ENCODE measurements around the genes OR13H1, PABIR3, SMIM10, CT45A3 and CT45A6.

DNA sequence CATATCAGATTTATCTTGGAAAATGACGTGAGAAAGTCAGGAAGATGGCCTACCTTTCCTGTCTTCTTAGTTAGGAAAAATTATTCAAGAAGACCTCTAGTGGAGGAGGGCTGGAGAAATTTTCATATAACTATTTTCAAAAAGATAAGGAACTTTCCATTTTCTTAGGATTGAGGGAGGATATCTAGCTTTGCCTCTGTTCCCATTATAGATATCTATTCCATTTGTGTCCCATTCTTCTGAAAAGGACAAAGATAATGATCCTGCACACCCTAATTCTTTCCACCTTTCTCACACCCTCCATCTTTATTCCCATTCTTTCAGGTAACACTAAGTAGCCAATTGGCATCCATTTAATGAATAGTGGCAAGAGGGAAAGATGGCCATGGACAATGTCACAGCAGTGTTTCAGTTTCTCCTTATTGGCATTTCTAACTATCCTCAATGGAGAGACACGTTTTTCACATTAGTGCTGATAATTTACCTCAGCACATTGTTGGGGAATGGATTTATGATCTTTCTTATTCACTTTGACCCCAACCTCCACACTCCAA lies at the start of gene OR13H1:
TSS of gene OR13H1 (plus strand) at position 380 of the 554 bp plus-strand sequence.
- PRO-cap, 3 experiments: no peak in any of the 3 experiments
- RAMPAGE, long total RNA, 4 experiments: no peak in any of the 4 experiments
- RRBS: no CpG with 5 or more reads among the region's 2 CpGs

DNA sequence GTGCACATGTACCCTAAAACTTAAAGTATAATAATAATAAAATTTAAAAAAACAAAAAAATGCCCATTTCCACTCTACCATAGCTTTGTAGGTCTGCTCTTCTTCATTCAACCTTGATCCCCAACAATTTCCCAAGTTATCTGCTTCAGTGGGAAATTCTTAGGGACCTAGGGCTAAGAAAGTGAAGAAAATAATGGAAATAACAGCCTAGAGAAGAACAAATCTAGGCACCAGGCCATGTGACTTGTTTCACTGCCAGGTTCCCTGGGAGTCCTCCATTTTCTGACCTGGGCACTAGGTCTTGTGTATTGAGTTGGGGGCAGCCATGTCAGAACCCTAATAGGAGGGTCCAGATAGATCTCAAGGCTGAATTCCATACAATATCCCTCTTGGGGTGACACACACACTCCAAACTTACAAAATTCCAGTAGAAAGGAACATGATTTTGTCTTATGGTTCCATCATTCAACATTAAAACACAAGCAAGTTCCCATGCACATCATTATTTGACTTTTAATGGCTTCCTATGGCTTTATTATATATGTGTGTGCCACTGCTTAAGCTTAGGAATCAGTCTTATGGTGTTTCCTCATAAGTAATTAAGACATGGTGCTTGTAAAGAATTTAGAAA lies 194.6 kb upstream of the STK26 start:
- PRO-cap, 3 experiments: no peak in any of the 3 experiments
- RAMPAGE, long total RNA, 4 experiments: no peak in any of the 4 experiments

GRCh38 chrX:132411003-132411507 lies 77.8 kb downstream of the MBNL3 start:
- PRO-cap, 3 experiments: no peak in any of the 3 experiments
- RAMPAGE, long total RNA, 4 experiments: no peak in any of the 4 experiments
- RRBS: no CpG with 5 or more reads among the region's 4 CpGs

- PRO-cap, 3 experiments: no peak in any of the 3 experiments
- RAMPAGE, long total RNA, 4 experiments: no peak in any of the 4 experiments
- RRBS: 53% methylated on average over 4 of the region's 10 CpGs
Measured at GRCh38 chrX:133307826-133308383, 89.8 kb upstream of the TFDP3 start.

DNA sequence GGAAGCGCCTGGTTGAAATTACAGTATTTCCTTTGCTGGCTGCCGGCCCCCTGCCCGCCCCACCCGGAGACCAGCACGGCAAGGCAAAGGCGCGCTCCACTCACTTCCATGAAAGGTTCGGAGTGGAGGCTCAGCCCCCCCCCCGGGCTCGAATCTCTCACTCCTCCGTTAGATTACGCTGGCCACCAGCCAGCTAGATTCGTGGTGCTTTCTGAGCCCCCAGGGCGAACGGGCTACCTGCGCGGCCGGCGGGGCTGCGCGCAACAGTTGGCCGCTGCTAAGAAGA lies 1.8 kb downstream of the GPC4 start:
- PRO-cap, 3 experiments: peak in 1 of 3 experiments; most common plus-strand start position 109 of the sequence (in 1)
- RAMPAGE, long total RNA, 4 experiments: no peak in any of the 4 experiments
- RRBS: 18% methylated on average over 17 of the region's 22 CpGs

GRCh38 chrX:133414097-133414791 lies 1.0 kb downstream of the GPC4 start:
- PRO-cap, 3 experiments: no peak in any of the 3 experiments
- RAMPAGE, long total RNA, 4 experiments: no peak in any of the 4 experiments
- RRBS: 26% methylated on average over 40 of the region's 53 CpGs

- PRO-cap, 3 experiments: no peak in any of the 3 experiments
- RAMPAGE, long total RNA, 4 experiments: no peak in any of the 4 experiments
- RRBS: no CpG with 5 or more reads among the region's 3 CpGs
Measured at GRCh38 chrX:133677138-133677361, 261.8 kb upstream of the GPC4 start.

- PRO-cap, 3 experiments: no peak in any of the 3 experiments
- RAMPAGE, long total RNA, 4 experiments: no peak in any of the 4 experiments
- RRBS: 15% methylated on average over 23 of the region's 62 CpGs
Measured at GRCh38 chrX:134171528-134172331, 65.3 kb upstream of the CCDC160 start.

GRCh38 chrX:134172332-134173071 lies 64.5 kb upstream of the CCDC160 start:
- PRO-cap, 3 experiments: no peak in any of the 3 experiments
- RAMPAGE, long total RNA, 4 experiments: no peak in any of the 4 experiments
- RRBS: 31% methylated on average over 13 of the region's 57 CpGs

GRCh38 chrX:134542366-134543053 lies 82.5 kb downstream of the HPRT1 start:
- PRO-cap, 3 experiments: no peak in any of the 3 experiments
- RAMPAGE, long total RNA, 4 experiments: no peak in any of the 4 experiments
- RRBS: no CpG with 5 or more reads among the region's 5 CpGs

DNA sequence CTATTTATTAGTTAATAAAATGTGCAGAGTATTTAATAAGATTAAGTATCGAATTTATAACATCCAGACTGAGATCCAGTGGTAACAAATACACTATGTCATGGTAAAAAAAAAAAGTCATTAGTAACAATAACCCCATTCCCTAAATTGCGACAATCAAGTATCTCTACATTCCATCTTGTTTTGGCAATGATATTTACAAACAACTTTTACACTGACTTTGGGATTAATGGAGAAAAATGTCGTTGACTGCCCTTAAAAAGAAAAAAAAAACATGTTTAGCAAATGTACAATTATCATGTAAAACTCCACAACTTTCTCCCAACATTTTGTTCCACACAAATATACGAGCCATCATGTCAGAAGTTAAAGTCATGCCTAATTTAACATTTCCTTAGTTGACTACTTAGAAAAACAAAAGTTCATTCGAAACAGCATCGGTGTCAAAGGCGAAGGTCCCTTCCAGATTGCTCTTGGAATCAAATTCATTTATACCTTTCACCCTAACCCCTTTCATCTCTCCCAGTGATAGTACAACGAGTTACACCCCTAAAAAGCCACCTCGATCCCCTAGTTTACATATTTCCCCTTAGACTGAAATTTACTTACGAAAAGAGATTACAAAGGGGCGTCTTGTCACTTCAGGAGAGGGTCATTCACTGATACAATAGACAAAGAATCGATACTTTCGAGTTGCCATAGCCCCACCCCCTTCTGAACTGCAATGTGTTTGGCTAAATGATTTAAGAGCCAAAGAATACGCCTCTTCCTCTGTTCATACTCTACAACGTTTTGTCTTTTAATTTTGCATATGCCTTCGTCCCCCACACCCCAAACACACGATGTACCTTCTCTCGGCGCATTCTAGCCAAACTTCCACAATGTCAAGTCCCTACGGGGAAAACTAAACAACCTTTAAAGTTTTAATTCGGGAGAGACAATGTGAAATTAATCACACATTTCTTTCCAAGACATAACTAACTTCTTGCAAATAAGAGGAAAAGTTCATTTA lies 88.2 kb downstream of the HPRT1 start:
- PRO-cap, 3 experiments: peak in 3 of 3 experiments; most common plus-strand start position 810 of the sequence (in 3); most common minus-strand start position 661 of the sequence (in 2)
- RAMPAGE, long total RNA, 4 experiments: start-site peak on the minus strand in 1 of 4 experiments, centred at position 893 of the sequence, 6 reads per replicate
- RRBS: no CpG with 5 or more reads among the region's 21 CpGs

GRCh38 chrX:134770668-134771686 lies 26.0 kb downstream of the PABIR2 start:
- PRO-cap, 3 experiments: no peak in any of the 3 experiments
- RAMPAGE, long total RNA, 4 experiments: start-site peak on the minus strand in 2 of 4 experiments, at chrX:134770875-134771511 at its widest, 5 to 18 reads per replicate
- RRBS: no CpG with 5 or more reads among the region's 9 CpGs

DNA sequence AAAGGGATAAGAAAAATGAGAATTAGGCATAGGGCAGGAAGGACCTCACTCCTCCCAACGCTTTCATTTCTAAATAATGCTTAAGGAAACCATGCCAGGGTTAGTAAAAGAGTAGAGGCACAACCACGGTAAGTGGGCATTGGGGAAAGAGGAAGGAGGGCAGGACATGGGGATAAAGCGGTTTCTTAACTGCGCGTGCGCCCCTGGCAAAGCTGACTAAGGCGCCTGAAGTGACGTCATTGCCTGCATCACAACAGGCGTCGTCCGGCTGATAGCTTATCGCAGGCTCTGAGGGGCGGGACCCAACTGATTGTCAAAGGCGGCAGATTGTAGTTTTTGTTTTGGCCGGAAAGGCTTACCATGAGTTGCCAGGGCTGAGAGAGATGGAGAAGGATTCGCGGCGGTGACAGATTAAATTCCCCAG lies at the start of gene PABIR3:
TSS of gene PABIR3 (plus strand) at position 339 of the 424 bp plus-strand sequence.
- PRO-cap, 3 experiments: peak in 3 of 3 experiments; most common plus-strand start position 339 of the sequence (in 3); most common minus-strand start position 184 of the sequence (in 1)
- RAMPAGE, long total RNA, 4 experiments: start-site peak on the plus strand in 3 of 4 experiments, centred at positions 283 to 348 of the sequence, 25 to 46 reads per replicate
- RRBS: 3% methylated on average over 5 of the region's 18 CpGs

- PRO-cap, 3 experiments: no peak in any of the 3 experiments
- RAMPAGE, long total RNA, 4 experiments: no peak in any of the 4 experiments
- RRBS: no CpG with 5 or more reads among the region's 2 CpGs
Measured at GRCh38 chrX:134946986-134947423, 31.9 kb upstream of the MOSPD1 start.

GRCh38 chrX:134990614-134991581 lies at the start of gene SMIM10:
SMIM10 (plus strand) TSS chrX:134990991.
- PRO-cap, 3 experiments: peak in 3 of 3 experiments; most common plus-strand start chrX:134990993 (in 3); most common minus-strand start chrX:134990865 (in 3)
- RAMPAGE, long total RNA, 4 experiments: start-site peak on the plus strand in 4 of 4 experiments, at chrX:134990964-134991088 at its widest, 388 to 1,458 reads per replicate
- RRBS: no CpG with 5 or more reads among the region's 48 CpGs

DNA sequence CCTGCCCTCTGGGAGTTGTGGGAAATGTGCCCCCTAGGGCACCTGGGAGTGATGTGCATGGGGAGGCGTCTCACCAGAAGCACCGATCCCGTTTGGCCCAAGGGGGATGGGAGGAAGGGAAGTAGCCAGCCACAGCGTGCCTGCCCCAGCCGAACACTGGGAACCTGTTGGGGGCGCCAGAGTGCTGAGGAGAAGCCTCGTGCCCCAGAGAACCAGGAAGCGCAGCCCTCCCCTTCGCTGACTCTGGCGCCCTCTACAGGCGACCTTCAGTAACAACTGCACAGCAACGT lies at the start of gene CT45A3:
TSS of gene CT45A3 (minus strand) at position 158 of the 290 bp plus-strand sequence.
- PRO-cap, 3 experiments: no peak in any of the 3 experiments
- RAMPAGE, long total RNA, 4 experiments: no peak in any of the 4 experiments
- RRBS: no CpG with 5 or more reads among the region's 12 CpGs

DNA sequence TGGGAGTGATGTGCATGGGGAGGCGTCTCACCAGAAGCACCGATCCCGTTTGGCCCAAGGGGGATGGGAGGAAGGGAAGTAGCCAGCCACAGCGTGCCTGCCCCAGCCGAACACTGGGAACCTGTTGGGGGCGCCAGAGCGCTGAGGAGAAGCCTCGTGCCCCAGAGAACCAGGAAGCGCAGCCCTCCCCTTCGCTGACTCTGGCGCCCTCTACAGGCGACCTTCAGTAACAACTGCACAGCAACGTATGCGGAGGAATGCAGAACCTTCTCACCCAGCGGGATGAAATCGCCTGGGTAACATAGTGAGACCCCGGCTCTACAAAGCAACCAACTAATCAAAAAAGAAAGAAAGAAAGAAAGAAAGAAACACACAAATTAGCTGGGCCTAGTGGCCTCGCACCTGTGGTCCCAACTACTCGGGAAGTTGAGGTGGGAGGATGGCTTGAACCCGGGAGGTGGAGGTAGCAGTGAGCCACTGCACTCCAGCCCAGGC lies at the start of gene CT45A6:
TSS of gene CT45A6 (minus strand) at position 153 of the 495 bp plus-strand sequence.
- PRO-cap, 3 experiments: no peak in any of the 3 experiments
- RAMPAGE, long total RNA, 4 experiments: no peak in any of the 4 experiments
- RRBS: no CpG with 5 or more reads among the region's 20 CpGs

- PRO-cap, 3 experiments: no peak in any of the 3 experiments
- RAMPAGE, long total RNA, 4 experiments: no peak in any of the 4 experiments
- RRBS: no CpG with 5 or more reads among the region's 12 CpGs
Measured at GRCh38 chrX:136044627-136045468, 59.6 kb downstream of the SLC9A6 start.

- PRO-cap, 3 experiments: peak in 1 of 3 experiments; most common plus-strand start chrX:136055869 (in 1); most common minus-strand start chrX:136055749 (in 1)
- RAMPAGE, long total RNA, 4 experiments: no peak in any of the 4 experiments
- RRBS: no CpG with 5 or more reads among the region's 8 CpGs
Measured at GRCh38 chrX:136055592-136056463, 70.6 kb downstream of the SLC9A6 start.

- PRO-cap, 3 experiments: peak in 1 of 3 experiments; most common minus-strand start chrX:136065219 (in 1)
- RAMPAGE, long total RNA, 4 experiments: no peak in any of the 4 experiments
- RRBS: no CpG with 5 or more reads among the region's 7 CpGs
Measured at GRCh38 chrX:136064996-136065634, 79.9 kb downstream of the SLC9A6 start.